AG08470 (cell line): ENCODE measurements around a stretch of chr2.

DNA sequence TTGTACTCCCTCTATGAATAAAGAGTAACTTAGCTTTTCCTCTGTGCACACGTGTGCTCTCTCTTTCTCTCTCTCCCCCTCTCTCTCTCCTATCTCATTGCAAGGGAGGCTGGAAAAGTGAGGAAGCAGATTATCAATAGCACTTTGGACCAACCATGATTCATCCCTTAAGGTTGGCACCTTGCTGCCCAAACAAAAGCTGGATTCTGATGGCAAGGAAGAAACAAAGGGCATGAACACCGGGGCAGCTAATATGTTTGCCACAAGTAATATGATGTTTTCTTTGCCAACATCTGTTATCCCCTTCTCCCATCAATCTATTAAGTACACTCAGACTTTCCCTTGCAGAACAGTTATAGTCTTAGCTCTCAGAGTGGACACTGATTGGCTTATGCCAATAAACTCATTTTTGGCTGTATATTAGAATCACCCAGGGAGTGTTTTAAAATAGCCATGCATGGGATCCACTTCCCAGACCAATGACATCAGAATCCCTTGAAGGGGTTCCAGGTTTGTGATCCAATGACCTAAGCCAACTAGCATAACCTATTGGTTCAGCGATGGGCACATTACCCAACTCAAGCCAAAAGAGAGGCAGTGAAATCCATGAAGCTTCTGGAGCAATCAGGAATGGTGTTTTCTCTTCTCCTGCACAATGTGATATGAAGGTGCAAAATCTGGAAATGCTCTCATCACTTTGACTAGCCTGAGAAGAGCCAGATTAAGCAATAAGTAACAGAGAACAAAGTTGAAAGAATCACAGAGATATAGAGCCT lies 60.3 kb downstream of the MREG start:
- RRBS: no CpG with 5 or more reads among the region's 3 CpGs

DNA sequence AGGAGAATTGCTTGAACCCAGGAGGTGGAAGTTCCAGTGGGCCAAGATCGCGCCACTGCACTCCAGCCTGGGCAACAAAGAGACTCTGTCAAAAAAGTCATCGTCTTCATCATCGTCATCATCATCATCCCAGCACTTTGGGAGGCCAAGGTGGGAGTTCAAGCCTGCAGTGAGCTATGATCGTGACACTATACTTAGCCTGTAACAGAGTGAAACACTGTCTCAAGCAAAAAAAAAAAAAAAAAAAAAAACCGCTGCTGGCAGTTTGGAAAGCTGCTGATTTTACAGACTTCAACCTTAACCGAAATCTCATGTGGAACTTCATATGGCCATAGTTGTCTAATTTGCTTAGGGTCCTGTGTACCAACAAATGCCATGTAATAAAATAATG lies 33.0 kb downstream of the PECR start:
- RRBS: no CpG with 5 or more reads among the region's 7 CpGs

DNA sequence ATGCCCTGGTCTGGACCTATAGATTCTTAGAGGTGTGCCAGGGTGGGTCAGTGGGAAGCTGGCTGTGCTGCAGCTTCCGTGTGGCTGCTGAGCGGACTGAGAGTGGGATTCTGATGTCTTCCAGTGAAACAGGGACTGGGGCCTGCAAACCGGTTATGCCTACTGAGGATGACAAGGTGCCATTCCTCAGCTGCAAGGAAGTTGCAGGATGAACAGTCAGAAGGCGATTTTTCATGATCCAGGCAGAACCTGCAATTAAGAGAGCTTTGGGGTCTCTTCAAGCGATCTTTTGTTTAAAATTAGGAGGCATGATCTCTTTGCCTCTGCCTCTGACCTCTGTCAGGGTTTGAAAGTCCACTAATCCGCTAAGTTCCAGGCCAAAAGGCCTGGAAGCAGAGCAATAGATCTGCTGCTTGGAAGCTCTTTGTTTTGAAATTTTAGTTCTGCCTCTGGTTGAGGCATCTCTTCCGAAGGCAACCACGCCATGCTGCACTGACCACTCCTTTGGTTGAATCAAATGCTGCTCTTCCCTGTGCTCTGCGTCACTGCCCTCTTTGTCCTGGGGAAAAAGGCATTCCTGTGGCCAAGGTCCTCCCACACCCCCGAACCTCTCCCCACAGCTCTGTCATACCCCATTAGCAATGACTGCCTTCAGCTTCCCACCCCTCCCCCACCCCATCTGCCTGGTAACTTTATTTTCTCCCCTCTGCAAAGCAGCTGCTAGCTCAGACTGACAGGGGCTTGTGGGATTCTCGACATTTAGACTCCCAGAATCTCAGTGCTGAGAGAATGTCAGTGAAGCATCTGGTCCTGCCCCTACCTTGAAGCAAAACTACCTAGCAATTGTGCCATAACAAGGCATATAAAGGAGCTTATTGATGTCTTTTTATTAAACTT lies 2.0 kb downstream of the TMEM169 start:
- RRBS: no CpG with 5 or more reads among the region's 11 CpGs

- RRBS: no CpG with 5 or more reads among the region's 6 CpGs
Measured at GRCh38 chr2:216349330-216349971, 22.8 kb downstream of the MARCHF4 start.

- RRBS: no CpG with 5 or more reads among the region's 13 CpGs
Measured at GRCh38 chr2:216632228-216632955, 828 bp upstream of the IGFBP2 start.

- RRBS: no CpG with 5 or more reads among the region's 5 CpGs
Measured at GRCh38 chr2:216635721-216635977, 2.4 kb downstream of the IGFBP2 start.

DNA sequence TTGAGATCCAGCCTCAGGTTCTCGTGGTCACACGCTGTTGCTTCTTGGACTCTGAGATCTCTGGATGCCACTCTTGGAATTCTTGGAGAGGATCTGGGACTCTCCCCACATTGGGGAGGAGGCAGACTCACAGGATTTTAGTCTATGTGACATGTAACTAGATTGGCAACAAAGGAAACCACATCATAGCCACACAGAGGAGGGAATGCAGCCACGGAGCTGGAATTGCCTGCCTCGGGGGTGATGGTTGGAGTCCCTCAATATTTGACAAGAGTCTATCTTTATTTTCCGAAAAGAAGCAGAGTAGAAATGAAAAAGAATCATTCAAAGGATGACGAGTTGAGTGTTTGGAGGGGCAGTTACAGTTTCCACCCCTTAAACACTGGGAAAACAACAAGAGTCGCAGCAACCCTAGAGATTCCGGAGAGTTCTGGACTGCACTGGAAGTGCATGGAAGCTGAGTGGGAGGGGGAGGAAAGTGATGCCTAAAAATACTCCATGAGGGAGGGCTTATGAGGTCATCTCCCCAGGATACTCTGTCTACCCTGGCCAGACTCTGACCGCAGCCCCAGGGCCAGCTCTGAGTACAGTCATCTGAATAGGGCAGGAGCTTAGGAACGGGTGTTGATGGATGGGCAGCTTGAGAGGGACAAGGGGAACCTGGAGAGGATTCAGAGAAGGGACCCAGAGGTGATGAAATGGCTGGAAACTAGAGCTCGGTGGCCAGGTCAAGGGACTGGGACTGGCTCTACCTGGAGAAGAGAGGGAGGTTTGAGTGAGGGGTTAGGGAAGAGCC lies 79.1 kb upstream of the IGFBP5 start:
- RRBS: no CpG with 5 or more reads among the region's 11 CpGs

GRCh38 chr2:216850020-216850551 lies 9.8 kb downstream of the TNP1 start:
- RRBS: no CpG with 5 or more reads among the region's 12 CpGs

DNA sequence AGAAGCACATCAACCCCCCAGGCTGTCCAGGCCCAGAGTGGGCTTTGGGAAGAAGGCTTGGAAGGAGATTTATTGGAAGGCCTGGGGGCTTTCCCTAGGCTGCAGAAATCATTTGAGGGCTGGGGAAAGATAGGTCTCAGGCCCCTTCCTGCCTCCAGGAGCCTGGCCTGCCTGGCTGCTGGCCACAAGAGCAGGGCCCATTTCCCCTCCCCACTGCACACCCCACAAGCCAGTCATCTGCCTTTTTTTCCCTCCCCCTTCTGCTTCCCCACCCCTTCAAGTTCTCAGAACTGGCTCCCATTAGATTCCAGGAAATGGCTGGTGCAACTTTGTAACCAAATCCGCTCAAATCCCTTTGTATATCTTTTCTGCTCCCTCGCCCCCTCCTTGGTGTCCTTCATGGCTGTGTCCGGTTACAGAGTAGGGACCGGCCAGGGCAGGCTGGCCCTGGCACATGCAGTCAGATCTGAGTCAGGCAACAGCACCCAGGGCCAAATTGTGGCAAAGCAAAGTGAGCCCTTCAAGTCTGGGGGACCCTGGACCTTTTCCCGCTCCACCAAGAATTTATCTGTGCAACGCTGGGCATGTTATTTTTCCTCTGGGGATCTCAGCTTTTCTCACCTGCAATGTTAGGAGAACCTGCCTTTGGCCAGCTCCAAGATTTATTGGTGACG lies 20.8 kb upstream of the TNP1 start:
- RRBS: no CpG with 5 or more reads among the region's 7 CpGs

DNA sequence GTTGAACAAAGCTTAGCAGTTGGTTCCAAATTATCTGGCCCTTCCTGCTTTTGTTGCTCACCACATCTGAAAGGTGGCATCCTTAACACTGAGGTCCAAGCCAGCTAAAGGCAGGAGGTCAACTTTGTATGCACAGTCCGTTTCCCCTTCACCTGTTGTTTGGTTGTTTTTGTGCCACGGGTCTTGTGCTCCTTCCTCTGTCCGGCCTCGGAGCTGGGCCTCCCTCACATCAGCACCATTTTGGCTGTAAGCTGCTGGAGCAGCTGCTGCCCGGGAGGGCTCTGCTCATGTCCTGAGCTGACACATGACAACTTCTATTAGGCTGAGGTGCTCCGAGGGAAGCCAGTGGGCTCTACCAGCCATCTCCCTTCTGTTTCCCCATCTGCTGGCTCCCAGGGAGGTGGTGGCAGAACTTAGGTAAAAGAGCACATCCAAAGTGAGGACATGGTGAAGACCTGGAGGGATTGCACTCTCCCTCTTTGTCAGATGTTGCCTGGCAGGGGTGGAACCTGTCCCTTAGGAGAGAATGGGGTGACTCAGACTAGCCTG lies 49.6 kb upstream of the TNP1 start:
- RRBS: 75% methylated on average over 3 of the region's 6 CpGs

GRCh38 chr2:217248160-217249114 lies 388.6 kb upstream of the TNP1 start:
- RRBS: no CpG with 5 or more reads among the region's 9 CpGs

GRCh38 chr2:217610329-217610862 lies 392.4 kb downstream of the TNS1 start:
- RRBS: no CpG with 5 or more reads among the region's 11 CpGs

GRCh38 chr2:217801673-217802186 lies 201.1 kb downstream of the TNS1 start:
- RRBS: no CpG with 5 or more reads among the region's 10 CpGs

DNA sequence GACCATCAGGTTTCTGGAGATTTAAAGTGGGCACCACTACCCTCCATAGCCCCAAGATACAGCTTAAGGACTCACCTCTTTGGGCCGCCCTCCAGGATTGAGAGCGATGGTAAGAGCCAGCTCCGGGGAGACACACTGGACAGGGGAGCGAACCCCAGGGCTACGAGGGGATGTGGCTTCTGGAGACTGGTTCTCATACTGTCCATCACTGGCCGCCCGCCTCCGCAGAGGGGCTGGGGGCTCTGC lies 166.9 kb downstream of the TNS1 start:
- RRBS: no CpG with 5 or more reads among the region's 8 CpGs

- RRBS: no CpG with 5 or more reads among the region's 31 CpGs
Measured at GRCh38 chr2:217847754-217848733, 154.8 kb downstream of the TNS1 start.

GRCh38 chr2:217863004-217863366 lies 139.8 kb downstream of the TNS1 start:
- RRBS: no CpG with 5 or more reads among the region's 3 CpGs

DNA sequence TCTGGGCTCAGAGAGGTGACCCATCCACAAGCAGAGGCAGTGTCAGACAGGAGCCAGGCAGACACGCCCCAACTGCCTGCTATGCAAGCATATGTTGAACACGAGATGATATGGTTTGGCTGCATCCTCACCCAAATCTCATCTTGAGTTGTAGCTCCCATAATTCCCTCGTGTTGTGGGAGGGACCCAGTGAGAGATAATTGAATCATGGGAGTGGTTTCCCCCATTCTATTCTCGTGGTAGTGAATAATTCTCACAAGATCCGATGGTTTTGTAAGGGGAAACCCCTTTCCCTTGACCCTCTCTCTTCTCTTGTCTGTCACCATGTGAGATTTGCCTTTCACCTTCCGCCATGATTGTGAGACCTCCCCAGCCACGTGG lies 114.4 kb downstream of the TNS1 start:
- RRBS: no CpG with 5 or more reads among the region's 7 CpGs

GRCh38 chr2:217901631-217902459 lies 101.0 kb downstream of the TNS1 start:
- RRBS: no CpG with 5 or more reads among the region's 11 CpGs

GRCh38 chr2:217920858-217921817 lies 81.7 kb downstream of the TNS1 start:
- RRBS: no CpG with 5 or more reads among the region's 10 CpGs

- RRBS: no CpG with 5 or more reads among the region's 4 CpGs
Measured at GRCh38 chr2:217938864-217939448, 63.8 kb downstream of the TNS1 start.